ENCODE measurements around the genes AGPAT3 and AIRE.

DNA sequence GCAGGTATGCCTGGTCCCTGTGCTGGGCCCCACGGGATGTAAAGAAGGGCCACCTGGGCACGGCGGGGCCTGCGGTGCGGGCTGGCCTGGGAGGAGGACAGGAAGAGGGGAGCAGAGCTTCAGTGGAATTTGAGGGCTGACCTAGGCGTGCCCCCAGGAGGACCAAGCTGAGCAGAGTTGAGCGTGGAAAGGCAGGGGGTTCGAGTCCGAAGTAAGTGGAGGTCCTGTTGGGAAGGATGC lies 1.3 kb downstream of the PDXK start:
- PRO-cap, result no peak

DNA sequence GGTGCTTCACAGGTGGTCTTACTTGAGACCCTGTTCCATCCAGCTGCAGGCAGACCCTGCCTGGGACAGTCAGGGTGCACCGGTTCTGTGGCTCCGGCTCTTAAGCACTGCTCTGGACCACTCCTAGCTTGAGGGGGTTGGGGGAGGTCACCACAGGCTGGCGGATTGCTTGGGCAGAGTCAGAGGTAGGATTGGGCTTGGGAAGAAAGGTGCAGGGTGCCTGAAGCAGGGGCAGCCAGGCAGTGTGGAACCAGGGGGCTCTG lies 1.5 kb downstream of the PDXK start:
- PRO-cap, result no peak

GRCh38 chr21:43736003-43736651 lies 17.2 kb downstream of the PDXK start:
- PRO-cap, result no peak

DNA sequence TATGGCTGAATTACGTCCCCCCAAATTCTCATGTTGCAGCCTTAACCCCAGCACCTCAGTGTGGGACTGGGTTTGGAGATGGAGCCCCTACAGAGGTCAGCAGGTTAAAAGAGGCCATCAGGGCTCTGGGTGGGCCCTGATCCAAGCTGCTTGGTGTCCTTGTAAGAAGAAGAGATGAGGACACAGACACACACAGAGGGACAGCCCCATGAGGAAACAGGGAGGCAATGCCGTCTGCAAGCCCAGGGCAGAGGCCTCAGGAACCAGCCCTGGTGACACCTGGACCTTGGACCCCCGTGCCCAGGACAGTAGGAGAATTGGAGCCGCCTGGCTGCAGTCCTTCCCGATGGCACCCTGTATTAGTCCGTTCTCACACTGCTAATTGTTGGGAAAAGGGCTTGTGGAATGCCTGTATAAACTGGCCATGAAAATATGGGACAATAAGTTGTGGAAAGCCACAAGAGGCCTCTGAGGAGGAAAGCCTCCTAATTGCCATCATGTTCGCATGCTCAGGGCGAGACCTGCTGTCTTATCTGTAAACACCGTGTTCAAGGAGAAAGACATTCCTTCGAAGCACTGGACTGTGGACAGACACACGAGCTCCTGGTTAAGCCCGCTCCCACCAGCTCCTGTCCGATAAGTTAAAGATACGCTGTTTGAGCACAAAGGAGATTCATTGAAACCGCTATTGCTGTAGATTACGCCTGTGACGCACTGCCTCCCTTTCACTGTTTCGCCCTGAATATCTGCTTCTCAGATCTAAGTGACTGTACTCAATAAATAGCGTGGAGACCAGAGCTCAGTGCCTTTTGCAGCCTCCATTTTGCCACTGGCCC lies 19.4 kb downstream of the PDXK start:
- PRO-cap, result no peak

GRCh38 chr21:43758081-43758642 lies 17.9 kb downstream of the CSTB start:
- PRO-cap, result no peak

GRCh38 chr21:43759770-43760426 lies 16.2 kb downstream of the CSTB start:
- PRO-cap, result no peak

DNA sequence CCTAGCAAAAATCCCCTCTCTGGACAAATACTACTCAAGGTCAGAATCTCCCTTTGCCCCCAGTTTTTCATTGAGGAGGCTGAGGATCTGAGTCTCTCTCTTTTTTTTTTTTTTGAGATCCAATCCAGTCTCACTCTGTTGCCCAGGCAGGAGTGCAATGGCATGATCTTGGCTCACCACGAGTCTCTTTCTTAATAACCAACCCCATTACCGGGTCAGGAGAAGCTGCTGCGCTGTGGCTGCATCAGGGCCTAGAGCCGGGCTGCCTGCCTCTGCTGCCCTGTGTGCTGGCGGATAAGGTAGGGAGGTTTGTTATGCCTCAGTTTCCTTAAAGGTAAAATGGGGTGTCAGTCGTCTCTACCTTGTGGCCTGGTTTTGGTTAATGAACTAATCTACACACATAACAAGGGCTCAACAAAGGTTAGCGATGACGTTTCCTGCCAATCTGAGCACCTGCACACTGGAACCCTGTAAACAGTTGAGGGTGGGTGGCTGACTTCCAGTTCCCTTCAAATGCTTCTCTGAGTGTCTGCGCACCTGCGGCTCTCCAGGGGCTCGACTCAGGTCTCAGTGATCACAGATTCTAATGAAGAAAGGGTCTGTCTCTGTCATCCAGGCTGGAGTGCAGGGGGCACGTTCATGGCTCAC lies 3.5 kb upstream of the AGPAT3 start:
- PRO-cap, result no peak

DNA sequence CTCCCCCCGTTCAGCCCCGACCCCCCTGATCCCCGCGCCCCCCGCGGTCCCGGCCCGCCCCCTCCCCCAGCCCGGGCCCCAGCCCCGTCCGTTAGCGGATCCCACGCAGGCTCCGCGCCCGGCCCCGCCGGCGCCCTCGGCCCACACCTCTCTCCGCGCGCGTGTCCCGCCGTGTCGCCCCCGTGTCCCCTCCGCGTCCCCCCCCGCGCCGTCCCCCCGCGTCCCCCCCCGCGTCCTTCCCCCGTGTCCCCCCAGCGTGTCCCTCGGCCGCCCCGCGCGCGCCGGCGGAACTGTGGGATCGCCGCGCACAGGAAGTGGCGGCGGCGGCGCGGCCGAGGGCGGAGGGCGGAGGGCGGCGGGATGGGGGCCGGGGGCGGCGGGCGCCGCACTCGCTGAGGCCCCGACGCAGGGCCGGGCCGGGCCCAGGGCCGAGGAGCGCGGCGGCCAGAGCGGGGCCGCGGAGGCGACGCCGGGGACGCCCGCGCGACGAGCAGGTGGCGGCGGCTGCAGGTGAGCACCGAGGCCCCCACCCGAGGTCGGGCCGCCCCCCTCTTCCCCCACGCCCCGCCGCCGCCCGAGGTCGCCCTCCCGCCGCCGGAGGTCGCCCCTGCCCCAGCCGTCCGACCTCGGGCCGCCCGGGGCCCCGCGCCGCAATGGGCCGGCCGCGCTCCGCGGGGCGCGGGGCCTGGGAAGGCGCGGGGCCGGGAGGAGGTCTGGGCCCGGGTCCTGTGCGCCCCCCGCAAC lies at the start of gene AGPAT3:
Gene AGPAT3 (plus strand): TSS at position 388 of the 744 bp plus-strand sequence.
- PRO-cap, result bidirectional peak, plus-strand start at position 425 of the sequence, minus-strand start at position 292 of the sequence

- PRO-cap, result bidirectional peak, plus-strand start at chr21:43865926, minus-strand start at chr21:43865760; bidirectional peak, plus-strand start at chr21:43866468, minus-strand start at chr21:43866325
Observed at GRCh38 chr21:43865600-43866710, 932 bp downstream of the AGPAT3 start.

GRCh38 chr21:43880012-43880521 lies 15.0 kb downstream of the AGPAT3 start:
- PRO-cap, result no peak

- PRO-cap, result no peak
Observed at GRCh38 chr21:43905444-43906235, 40.6 kb downstream of the AGPAT3 start.

- PRO-cap, result no peak
Observed at GRCh38 chr21:43906451-43906673, 41.3 kb downstream of the AGPAT3 start.

DNA sequence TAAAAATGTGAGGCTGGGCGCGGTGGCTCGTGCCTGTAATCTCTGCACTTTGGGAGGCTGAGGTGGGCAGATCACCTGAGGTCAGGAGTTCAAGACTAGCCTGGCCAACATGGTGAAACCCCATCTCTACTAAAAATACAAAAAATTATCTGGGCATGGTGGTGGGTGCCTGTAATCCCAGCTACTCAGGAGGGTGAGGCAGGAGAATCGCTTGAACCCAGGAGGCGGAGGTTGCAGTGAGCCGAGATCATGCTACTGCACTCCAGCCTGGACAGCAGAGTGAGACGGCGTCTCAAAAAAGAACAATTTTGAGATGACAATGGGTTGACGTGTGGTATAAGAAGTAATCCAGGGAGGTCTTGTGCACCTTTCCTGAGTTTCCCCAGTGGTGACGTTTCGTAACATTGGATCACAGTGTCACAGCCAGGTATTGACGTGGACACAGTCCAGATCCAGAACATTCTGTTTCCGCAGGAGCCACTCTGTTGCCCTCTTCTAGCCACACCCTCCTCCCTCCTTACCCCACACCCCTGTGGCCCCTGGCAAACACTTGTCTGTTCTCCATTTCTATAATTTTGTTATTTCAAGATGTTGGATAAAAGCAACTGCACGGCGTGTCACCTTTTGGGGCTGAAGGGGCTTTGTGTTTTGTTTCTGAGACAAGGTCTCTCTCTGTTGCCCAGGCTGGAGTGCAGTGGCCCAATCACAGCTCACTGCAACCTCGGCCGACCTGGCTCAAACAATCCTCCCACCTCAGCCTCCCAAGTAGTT lies 6.6 kb upstream of the TRAPPC10 start:
- PRO-cap, result no peak

GRCh38 chr21:44035309-44035497 lies 23.1 kb downstream of the TRAPPC10 start:
- PRO-cap, result no peak

DNA sequence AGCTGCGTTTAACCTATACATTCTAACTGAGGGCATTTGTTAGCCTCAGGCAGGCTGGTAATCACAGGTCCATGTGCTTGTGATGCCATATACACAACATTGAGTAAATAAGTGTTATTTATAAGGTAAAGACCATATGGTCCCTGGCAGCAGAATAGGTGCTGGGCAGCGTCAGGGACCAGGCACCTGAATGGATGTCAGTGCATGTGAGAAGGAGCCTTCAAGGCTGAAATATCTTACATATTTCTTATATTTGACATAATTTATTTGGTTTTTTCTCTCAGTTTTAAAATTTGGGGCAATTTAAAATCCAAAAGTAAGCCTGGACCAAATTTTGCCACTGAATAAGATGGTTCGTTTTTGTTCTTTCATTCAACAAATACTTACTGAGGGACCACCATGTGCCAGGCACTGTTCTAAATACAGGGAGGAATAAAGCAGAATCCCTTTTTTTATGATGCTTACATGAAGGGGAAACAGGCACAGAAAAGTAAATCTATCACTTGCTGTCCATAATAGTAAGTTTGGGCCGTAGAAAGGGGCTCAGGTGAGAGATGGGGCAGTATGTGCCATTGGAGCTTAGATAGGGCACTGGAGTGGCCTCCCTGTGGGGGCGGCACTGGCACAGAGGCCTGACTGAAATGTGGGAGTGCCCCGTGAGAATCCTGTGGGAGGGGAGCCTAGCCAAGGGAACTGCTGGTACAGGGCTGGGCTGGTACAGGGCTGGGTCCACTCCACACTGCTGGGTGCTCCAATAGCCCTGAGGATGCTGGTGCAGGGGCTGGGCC lies 45.1 kb upstream of the PWP2 start:
- PRO-cap, result no peak

- PRO-cap, result no peak
Observed at GRCh38 chr21:44285640-44286348, at the start of gene AIRE. Gene AIRE, plus strand, starts transcription at chr21:44285876.

DNA sequence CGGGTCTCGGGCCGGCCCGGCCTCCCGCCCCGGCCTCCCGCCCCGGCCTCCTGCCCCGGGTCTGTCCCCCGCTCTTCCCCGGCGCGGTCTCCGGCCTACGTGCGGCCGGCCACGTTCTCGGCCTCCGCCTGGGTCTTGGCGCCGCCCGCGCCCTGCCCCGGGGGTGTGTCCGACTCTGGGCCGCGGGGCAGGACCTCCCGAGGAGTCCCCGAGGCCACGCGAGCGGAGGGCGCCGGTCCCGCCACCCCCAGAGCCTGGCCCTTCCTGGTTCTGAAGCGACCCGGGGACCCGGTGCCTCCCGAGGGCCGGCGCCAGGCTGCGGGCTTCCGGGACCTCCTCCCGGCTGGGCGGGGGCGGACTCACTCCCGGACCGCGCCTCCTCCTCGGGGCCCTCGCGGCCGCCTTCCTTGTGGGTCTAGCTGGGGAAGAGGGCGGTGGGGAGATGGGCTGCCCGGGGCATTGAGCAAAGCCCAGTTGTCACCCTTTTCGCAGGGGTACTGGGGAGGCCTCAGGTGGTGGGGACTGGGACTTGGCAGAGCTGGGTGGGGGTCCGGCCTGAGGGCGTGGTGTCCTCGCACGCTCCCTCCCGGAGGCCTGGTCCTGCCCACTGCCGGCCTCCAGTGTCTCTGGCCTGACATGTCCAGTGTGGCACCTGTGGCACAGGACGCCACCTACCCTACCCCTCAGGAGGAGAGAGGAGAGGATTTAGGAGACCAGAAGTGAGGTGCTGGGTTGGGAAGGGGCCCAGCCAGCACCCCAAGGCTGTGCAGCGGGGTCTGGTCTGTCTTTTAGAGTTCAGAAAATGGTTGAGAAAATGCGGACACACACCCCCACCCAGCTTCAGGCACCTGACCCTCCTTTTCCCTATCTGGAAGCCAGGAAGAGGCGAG lies 673 bp downstream of the PFKL start:
- PRO-cap, result bidirectional peak, plus-strand start at position 200 of the sequence, minus-strand start at position 130 of the sequence; bidirectional peak, plus-strand start at position 410 of the sequence, minus-strand start at position 272 of the sequence; bidirectional peak, plus-strand start at position 607 of the sequence, minus-strand start at position 628 of the sequence

DNA sequence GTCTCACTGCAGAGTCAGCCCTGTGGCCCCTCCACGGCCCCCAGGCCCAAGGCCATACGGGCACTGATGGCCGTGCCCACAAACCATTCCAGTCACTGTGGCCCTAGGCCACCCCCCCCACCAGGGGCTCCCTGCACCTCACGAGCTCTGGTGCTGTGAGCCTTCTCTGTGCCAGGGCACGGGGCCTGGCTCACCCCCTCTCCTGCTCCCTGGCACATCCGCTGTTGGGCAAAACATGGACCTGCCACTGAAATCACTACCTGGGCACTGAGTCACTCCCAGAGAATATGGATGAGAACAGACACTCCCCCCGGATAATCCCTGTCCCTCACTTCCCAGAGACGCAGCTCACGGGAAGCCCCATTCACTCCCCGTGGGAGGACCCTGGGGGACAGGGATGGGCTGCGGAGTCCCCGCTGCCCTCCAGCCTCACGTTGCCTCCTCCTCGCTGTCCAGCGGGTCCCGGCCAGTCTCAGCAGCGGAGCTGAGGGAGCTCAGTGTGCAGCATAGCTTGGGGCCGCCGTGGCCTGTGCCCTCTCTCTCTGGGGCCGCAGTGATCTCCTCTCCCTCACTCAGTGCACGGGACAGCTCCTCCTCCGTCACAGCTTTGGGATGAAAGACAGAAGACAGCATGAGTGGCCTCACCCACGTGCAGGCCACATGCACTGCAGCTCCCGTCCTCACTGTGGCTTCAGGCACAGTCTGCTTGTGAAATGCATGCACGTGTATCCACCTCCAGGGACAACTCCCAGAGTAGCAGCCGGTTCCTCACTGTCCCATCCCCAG lies 7.6 kb downstream of the CFAP410 start:
- PRO-cap, result no peak

DNA sequence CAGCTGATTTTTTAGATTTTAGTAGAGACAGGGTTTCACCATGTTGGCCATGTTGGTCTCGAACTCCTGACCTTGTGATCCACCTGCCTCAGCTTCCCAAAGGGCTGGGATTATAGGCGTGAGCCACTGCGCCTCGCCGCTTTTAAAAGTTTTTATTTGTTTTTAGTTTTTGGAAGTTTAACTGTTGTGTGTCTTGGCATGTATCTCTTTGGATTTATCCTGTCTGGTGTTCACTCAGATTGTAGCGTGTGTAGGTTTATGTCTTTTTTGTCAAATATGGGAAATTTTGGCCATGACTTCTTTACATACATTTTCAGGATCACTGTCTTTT lies 9.5 kb downstream of the TRPM2 start:
- PRO-cap, result no peak

DNA sequence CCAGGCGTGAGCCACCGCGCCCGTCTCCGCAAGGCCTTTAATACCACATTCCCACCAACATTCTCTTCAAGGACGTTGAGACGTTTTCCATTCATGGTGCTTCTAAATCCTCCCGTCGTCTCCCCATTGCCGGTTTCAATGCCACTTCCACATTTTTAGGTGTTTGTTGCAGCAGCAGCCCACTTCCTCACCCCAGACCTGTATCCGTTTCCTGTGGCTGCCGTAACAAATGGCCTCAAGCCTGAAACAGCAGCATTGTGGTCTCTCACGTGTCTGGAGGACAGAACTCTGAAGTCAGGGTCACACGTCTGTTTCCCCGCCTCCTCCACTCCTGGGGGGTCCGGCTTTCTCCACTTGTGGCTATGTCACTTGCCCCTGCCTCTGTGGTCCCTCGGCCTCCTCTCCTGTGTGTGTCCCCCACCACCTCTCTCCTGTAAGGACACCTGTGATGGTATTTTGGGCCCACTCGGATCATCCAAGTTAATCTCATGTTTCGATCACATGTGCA lies 21.8 kb downstream of the TRPM2 start:
- PRO-cap, result no peak

Measured in jejunum (tissue), 1 donor.